Hematopoietic multipotent progenitor cell (in vitro differentiated cells): ENCODE measurements around a stretch of chr2.

DNA sequence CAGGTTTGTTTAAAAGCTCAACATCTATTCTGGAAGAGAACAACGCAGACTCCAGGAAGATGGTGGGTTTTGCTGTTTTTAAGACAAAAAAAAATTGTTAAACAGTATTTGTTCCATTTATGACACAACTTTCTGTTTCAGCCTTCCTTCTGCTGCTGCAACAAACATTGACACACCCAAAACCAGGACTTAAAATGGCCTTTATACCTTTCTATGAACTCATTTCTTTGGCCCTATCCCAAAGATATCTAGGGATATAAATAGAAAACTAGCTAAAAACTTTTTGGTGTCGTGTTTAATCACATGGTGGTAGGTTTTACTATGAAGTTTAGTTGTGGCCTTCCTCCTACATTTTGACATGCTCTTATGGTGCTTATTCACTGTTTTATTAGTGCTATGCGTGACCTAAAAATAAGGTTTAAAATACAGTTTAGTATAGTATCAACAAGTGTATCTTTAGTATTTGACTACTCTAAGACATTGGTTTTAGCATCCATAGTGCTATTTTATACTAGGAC lies 1.0 kb upstream of the GALNT3 start:
- CAGE, long polyA plus RNA, result no peak

GRCh38 chr2:165956872-165957647 lies 3.5 kb upstream of the TTC21B start:
- CAGE, long polyA plus RNA, result no peak

GRCh38 chr2:167140721-167141274 lies 152.0 kb upstream of the B3GALT1 start:
- CAGE, long polyA plus RNA, result no peak

GRCh38 chr2:167189584-167190291 lies 103.1 kb upstream of the B3GALT1 start:
- CAGE, long polyA plus RNA, result no peak

- CAGE, long polyA plus RNA, result no peak
Observed at GRCh38 chr2:167386658-167387224, 93.9 kb downstream of the B3GALT1 start.

GRCh38 chr2:167827413-167827756 lies 420.0 kb downstream of the STK39 start:
- CAGE, long polyA plus RNA, result no peak

DNA sequence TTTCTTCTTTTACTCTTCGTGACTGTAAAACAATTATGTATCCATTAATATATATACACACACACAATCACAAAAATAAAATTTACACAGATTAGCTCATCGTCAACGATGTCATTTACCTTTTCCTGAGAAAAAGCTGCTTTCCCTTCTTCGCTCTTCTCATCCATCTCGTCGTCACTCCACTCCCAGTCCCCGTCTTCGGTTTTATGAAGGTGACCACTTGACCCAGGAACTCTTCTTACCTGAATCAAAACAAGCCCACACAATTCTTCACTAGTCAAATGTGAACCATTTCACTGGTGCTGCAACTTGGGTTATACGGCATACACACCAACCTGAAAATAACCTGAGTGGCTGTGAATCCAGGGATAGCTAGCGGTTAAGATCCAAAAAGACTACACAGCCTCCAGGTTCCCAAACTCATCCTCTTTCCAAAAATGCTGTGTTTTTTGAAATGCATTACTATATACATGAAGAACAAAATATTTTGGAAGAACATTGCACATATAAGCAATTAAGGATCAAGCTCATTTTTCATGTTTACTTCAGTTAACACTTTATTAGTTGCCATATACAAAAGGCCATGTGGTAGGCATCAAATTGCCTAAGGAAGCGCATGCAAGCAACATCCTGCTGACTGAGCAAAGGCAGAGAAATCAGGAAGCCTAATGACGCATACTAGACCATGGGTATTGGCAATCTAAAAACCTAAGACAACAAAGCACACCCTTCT lies 172.2 kb downstream of the STK39 start:
- CAGE, long polyA plus RNA, result no peak

DNA sequence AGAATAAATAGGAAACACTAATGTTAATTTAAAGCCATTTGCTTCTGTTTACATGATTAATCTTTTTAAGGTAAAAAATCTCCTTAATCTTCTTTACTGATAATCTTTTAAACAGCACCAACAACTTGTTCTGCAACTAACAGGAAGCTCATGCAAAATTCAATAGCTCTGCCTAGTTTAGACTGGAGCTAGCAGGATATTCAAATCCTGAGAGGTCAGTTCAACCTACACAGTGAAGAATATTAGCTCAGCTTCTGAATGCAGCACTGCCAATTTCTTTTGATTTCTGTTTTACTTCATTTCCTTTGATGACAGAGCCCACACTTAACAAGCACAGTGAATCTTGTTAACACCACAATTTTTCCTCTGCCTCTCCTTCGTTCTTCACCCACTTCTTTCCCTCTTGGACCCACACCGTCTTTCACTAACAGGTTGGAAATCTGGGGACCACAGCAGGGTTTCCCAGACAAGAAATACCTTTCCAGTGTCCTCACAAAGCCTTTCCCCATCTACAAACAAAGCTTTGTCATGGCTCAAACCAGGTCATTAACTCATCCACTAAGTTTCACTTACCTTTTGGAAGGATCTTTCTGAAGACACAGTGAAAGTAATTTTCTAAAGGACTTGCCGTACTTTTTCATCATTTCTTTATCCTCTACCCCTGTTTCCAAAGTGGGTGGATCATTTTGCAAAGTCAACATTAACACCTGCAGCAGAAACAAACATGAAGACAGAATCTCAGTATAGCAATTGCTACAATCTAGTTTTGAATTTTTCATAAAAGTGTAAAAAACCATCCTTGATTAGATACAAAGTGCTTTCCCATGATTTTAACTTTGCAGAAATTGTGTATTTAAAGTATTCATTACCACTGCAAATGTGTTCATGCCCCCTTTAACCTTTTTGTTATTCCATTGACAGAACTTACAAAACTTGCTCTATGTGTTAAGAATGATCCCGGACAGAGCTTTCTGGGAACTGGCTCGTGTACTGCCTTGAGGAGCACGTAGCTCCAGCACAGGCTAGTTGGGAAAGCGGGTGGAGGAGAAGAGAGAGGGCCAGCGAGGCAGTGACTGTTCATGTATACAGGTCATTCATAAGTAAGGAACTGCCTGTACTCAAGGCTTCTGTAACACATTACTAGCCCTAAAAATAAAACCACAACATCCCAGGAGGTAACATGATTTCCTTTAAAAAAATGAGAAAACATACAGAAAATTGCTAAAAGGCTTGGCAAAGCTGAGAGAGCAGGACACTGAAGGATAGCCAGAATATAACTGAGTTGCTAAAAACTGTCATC lies 109.4 kb downstream of the STK39 start:
- CAGE, long polyA plus RNA, result no peak

DNA sequence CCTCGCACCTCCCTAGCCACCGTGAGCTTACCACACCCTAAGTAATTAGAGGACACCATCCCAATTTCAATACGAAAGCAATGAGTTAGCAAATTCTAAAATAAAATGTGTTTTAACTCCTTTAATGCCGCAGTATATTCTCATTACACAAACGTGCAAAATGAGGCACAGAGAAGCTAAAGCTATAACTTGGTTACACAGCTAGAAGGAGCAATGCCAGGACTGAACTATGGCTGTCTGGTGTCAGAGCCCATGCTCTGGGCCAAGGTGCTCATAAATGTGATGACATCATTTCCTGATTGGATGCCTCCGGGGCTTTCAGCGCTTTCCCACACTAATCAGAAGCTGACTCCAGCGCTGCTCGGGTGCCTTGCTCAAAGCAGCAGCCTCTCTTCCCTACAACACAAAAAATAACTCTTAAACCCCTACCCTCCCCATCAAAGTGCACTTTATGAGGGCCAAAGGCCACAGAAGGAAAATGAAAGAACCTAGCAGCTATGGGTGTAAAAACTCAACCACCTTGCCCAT lies 90.8 kb downstream of the STK39 start:
- CAGE, long polyA plus RNA, result no peak

DNA sequence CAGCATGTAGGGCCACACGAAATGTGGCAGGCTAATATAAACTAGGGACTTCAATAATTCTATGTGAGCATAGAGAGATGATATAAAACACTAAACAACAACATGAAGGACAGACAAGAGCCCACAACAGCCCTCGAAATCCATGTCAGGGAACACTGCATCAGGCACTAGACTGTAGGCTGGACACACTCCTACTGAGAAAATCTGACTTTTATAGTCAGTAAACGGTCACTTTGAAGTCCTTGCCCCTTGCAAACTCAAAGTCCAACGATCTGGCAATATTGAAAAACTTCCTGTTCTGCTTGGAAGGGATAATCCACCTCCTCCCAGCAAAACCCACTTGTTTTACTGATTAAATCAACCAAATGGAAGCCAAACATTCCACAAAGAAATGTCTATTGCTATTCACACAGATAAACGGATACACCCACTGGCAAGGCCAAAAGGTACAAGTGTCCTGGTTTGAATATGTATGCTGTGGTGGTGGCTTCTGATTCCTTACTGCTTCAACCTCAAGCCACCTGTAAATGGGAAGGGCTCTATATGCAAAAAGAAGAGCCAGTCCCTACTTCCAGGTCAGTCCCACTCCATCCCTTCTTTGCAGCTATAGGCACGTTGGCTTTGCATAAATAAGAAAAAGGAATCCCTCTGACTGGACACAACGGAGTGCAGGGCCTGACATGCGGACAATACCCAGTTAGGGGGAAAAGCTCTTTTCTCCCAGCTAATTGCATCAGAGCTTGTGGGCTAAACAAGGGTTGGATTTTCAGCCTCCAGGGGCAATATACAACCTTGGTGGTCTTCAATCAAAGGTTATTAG lies 56.6 kb downstream of the STK39 start:
- CAGE, long polyA plus RNA, result no peak

GRCh38 chr2:168248471-168248715 lies 998 bp upstream of the STK39 start:
- CAGE, long polyA plus RNA, result no peak

DNA sequence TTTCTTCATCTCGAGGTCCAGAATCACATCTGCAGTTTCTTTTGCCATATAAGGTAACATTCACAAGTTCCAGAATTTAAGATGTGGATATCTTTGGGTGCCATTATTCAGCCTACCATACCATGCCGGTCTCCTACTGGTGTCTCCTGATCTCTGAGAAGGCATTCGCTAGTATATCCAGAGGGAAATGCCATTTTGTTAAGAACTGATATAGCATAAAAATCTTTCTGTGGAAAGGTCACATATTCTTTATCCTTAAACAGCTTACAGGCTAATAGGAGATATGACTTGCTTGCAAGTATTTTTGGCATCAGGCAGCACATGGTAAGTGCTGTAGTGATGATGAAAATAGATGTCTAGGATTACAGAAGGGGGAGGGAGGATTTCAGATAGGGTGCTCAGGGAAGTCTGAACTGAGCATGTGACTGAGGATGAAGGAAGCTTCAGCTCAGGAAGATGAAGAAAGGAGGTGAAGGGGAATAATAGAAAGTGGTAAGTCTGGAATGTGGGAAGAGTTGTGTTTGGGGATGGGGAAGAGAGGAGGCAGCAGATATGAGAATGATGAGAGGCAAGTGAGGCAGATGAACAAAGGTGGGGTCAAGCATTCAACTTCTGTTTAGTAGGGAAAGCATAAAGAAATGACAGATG lies 158.5 kb upstream of the NOSTRIN start:
- CAGE, long polyA plus RNA, result no peak

DNA sequence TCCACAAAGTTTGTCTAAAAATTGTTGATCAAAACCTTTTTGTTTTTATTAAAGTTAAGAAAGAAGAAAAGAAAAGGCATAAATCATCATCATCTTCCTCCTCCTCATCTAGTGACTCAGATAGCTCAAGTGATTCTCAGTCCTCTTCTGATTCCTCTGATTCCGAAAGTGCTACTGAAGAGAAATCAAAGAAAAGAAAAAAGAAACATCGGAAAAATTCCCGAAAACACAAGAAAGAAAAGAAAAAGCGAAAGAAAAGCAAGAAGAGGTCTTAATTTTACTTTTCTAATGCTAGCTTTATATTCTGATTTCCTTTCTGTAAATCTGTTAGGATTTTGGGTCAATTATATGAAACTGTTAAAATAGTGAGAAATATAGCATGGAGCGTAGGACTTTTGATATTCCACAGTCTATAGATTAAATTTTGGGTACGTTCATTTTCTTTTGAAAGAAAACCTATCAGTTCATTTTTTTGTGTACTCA lies 46.6 kb downstream of the PPIG start:
- CAGE, long polyA plus RNA, result no peak

DNA sequence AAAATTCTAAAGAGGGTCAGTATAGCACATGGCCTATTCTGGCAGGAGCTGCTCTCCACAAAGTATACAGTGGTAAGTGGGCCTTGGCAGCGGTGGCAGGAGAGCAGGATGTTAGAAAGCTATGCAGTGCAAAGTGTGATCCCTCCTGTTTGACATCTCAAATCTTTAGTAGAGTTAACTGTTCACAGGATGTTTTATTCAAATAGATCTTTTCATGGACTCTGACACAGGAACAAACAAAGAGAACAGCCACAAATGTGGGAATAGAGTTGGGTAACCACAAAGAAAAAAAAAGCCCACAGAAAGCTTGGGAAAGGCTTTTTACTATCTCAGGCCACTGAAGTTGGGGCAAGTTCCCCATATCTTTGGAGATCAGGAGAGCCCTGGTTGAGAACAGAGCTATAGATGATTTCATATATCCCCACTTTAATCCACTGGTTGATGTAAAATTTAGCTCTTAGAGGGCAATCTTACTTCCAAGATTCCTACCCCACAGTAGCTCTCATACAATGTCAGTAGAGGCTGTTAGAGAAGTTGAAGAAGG lies 10.5 kb downstream of the CFAP210 start:
- CAGE, long polyA plus RNA, result no peak

DNA sequence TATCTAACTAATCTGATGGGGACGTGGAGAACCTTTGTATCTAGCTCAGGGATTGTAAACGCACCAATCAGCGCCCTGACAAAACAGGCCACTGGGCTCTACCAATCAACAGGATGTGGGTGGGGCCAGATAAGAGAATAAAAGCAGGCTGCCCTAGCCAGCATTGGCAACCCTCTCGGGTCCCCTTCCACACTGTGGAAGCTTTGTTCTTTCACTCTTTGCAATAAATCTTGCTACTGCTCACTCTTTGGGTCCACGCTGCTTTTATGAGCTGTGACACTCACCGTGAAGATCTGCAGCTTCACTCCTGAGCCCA lies 15.0 kb downstream of the UBR3 start:
- CAGE, long polyA plus RNA, result no peak

DNA sequence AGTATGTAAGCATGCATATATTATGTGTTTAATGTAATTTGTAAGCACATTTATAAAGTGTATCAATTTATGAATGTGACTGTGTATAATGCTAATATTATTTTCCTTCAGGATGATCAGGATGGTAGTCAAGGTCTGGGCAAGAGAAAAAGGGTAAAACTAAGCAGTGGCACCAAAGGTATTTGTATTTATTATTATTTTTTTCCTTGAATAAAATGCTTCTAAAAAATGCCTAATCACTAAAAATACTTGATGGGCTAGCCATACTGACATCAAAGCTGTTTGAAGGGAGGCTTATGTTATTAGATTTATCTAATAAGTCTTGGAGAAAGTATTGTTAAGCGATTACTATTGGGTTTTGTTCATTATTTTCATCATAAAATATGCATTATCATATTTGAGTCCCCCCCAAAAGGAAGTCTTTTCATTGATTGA lies 63.8 kb downstream of the UBR3 start:
- CAGE, long polyA plus RNA, result no peak

DNA sequence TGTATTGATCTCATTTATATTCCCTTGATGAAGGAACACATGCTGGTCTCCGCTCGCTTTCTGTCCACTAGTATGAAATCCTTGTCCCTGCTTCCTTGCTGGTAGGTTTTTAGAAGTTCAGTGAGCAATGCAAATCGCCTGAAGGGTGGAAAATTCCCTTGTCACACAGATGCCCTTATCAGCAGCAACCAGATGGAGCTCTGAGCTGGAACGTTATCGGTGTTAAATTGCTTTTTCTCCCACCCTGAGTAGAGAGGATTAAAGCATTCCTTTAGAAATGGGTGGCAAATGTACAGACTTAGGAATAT lies 164.1 kb upstream of the MYO3B start:
- CAGE, long polyA plus RNA, result no peak

GRCh38 chr2:170217754-170218189 lies 39.8 kb downstream of the MYO3B start:
- CAGE, long polyA plus RNA, result no peak

DNA sequence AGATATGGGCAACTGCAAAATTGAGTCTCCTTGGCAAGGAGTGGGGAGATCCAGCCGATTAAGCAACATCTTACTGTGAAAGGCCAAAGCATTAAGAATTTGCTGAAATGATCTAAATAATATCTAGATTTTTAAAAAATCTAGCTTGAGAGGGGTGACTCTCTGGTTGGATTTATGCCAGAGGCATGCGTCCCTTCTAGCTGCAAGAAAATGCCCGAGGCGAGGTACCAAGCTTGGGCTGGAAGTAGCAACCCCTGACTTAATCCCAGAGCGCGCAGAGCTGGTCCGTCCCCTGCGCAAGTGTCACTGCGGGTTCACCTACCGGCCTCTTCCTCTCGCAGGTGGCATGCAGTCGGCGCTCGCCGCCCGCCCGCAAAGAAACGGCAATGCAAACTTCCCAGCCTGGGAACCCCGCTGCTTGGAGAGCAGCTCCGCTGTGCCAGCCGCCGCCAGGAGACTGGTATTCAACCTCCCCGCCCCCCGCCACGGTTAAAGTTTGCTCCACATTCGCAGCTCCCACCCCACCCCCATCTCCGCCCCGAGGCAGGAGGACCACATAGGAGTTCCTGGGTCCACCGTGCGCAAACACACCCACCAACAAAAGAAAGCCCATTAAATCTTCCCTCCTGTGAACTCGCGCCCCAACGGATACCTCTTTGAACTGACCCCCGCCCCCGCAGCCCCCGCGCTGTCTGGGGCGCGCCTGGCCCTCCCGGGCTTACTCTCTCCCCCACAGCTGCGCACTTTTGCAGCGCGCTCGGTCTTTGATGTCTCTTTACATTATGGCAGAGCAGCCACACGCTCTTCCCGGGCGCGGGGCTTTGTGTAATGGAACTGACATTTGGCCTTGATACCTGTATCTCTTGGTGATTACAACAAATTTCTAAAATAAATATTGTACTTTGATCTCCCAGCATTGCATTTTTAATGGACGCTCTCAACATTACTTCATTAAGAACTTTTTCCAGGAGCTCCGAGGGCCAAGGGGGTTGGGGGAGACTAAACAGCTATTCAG lies 3.3 kb upstream of the SP5 start:
- CAGE, long polyA plus RNA, result no peak

- CAGE, long polyA plus RNA, result no peak
Observed at GRCh38 chr2:170947991-170948248, 18.9 kb downstream of the GORASP2 start.